Measurements from ENCODE around the gene UHRF1.

DNA sequence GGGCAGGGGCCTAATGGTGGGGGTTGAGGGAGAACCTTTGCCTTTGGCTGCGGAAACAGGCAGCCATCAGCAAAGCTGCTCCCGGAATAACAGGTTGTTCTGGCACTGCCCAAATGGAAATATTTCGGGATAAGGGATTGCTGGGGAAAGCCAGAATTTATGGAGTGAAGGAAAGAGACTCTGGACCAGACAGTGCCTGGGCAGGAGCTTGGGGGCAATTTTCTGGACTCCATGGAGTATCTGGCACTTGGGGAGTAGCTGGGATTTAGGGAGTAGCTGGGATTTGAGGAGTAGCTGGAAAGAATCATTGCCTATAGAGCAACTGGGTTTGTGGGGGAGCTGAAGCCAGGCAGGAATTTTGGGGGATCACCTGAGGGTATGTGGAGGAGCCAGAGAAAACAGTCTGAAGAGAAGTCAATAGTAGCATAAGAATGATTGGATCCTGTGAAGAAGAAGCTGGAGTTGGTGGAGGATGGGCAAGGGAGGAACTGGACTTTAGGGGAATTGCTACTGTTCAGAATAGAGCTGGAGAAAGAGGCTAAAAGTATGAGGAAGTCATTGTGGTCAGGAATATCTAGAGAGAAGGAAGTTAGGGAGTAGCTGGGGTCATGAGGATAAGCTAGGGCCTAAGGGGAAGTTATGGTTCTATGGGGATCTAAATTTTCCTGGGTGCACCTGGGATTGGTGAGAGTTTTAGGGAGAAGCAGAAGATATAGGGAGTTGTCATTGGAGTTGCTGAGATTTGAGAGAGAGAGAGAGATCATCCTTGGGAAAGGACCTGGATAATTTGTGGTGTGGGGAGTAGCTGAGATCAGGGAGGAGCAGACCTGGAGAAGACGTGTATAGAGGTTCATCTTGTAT lies 14.8 kb downstream of the FSD1 start:
- RRBS, 2 experiments = no CpG with 5 or more reads among the region's 4 CpGs

DNA sequence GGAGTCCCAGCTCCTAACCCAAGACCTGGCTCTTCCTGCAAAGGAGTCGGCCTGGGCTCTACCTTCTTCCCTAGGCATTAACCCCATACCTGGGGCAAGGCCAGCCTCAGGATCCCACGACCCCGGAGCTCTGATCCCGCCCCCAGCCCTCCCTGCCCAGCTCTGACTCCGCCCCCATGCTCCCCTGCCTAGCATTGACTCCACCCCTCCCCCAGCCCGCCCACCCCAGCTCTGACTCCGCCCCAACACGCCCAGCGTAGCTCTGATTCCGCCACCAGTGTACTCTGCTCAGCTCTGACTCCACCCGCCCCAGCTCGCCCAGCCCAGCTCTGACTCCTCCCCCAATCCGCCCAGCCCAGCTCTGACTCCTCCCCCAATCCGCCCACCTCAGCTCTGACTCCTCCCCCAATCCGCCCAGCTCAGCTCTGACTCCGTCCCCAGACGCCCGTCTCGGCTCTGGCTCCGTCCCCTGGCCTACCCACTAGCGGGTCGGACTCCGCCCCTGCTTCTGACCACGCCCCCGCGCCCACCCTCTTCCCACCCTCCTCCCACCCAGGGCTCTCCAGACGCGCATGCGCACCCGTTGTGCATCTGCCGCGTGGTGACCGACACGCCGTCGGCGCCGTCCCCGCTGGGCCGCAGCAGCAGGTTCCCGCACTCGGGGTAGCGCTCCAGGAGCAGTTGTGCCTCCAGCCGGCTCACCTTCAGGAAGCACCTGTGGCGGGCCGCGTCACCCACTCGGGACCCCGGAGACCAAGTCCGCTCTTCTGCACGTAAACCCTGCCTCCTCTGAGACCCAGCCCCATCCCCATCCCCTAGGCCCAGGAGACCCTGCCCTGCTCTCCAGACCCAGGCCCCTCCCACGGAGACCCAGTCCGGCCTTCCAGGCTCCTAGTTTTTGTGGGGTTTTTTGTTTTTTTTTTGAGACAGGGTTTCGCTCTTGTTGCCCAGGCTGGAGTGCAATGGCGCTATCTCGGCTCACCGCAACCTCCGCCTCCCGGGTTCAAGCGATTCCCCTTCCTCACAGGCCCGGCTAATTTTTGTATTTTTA lies 10.2 kb downstream of the STAP2 start:
- RRBS, 2 experiments = under 1 to 1% methylated on average over 6 to 7 of the region's 61 CpGs

- RRBS, 2 experiments = no CpG with 5 or more reads among the region's 36 CpGs
Measured at GRCh38 chr19:4358861-4360149, 15.9 kb downstream of the MPND start.

- RRBS, 2 experiments = no CpG with 5 or more reads among the region's 25 CpGs
Measured at GRCh38 chr19:4369888-4370356, 26.6 kb downstream of the MPND start.

DNA sequence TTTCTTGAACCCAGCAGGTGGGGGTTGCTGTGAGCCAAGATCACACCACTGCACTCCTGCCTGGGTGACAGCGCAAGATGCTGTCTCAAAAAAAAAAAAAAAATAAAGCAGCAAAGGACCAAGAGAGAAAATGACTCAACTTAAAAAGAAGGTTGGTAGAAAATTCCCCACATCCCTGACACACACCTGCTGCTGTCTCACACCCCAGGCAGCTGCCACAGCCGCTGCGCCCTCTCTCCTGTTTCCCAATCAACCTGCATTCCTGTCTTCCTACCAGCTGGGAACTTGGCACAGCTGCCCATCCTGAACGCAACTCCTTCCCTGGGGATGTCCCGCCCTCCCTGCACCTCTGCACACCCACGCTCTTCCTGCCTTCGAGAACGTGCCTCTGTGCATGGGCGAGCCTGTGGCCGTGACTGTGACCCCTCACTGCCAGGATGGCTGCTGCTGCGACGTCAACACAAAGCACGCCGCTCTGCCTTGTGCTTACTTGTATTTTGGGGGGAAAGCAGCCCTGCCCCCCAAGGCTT lies 20.9 kb downstream of the SH3GL1 start:
- RRBS, 2 experiments = no CpG with 5 or more reads among the region's 14 CpGs

DNA sequence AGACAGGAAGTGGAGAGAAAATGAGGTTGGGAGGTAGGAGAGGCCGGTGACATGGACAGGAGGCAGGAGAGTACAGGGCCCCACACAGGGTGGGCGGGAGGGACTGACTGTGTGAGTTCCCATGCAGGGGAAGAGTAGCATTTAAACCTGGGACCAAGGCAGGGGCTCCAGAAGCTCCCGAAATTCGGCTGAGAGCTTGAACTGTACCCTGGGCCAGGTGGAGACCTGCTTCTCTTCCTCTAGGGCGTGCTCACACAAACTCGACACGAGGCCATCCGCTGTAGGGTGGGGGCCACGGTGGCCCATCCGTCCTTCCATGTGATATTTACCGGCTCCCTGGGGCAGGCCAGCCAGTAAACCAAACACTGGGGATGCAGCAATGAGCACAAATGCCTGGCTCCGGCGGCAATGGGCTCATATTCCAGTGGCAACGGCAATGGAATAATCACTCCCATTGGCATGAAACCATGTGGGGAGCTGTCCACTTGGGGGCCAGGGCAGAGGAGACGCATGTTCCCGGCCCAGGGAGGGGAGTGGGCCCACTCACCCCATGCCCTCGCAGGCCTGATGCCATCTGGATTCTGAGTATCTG lies 10.9 kb downstream of the SH3GL1 start:
- RRBS, 2 experiments = 96% methylated on average over 2 to 3 of the region's 17 CpGs

GRCh38 chr19:4403204-4403828 lies 876 bp downstream of the CHAF1A start:
- RRBS, 2 experiments = no CpG with 5 or more reads among the region's 22 CpGs

- RRBS, 2 experiments = 96 to 98% methylated on average over 2 of the region's 25 CpGs
Measured at GRCh38 chr19:4445248-4445763, 12.3 kb downstream of the UBXN6 start.

DNA sequence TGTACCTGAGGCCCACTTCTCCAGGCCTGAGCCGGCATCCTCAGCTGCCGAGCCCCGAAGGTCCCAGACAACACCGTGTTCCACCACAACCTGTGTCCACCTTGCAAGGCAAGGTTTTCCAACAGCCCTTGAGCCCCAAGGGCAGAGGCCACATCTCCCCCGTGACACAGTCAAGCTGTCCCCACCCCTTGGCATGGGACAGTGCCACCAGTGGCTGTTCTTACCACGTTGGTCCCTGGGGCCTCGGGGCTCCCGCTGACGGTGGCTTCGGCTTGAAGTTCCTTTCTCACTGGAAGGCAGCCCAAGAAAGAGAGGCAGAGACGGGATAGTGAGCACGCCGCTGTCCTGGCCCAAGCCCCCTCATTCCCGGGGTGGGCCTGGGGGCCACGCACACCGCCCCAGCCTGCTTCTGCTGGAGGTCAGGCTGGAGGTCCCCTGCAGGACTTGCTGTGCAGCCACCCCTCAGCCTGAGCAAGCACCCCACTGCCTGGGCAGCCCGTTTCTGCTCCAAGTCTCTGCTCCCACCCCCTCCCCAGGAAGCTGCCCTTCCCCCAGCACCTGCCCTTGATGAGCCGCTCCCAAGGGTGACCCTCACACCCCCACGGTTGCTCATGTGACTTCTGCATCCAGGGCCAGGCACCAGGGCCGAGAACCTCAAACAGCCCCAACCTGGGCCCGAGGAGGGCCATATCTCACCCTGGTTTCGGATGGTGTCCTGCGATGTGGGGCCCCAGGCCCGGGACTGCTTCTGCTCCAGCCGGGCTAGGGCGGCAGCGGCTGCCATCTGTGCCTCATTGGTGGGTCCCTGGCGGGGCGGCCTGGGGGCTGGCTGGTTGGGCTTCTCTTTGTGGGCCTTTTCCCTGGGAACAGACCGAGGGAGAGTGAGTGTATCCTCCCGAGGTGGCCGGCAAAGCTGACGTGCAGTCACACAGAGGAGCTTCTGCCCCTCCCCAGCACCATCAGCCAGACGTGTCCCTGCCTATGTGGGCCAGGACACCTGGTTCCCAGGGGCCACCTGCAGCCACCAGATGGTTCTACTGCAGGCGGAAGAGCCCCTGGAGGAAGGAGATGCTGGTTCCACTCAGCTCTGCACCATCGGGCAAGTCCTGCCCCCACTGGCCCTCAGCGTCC lies 4.0 kb downstream of the UBXN6 start:
- RRBS, 2 experiments = 100% methylated on average over 1 of the region's 37 CpGs; no CpG with 5 or more reads in 1 of the 2 experiments

- RRBS, 2 experiments = no CpG with 5 or more reads among the region's 13 CpGs
Measured at GRCh38 chr19:4547058-4547716, 7.4 kb upstream of the LRG1 start.

DNA sequence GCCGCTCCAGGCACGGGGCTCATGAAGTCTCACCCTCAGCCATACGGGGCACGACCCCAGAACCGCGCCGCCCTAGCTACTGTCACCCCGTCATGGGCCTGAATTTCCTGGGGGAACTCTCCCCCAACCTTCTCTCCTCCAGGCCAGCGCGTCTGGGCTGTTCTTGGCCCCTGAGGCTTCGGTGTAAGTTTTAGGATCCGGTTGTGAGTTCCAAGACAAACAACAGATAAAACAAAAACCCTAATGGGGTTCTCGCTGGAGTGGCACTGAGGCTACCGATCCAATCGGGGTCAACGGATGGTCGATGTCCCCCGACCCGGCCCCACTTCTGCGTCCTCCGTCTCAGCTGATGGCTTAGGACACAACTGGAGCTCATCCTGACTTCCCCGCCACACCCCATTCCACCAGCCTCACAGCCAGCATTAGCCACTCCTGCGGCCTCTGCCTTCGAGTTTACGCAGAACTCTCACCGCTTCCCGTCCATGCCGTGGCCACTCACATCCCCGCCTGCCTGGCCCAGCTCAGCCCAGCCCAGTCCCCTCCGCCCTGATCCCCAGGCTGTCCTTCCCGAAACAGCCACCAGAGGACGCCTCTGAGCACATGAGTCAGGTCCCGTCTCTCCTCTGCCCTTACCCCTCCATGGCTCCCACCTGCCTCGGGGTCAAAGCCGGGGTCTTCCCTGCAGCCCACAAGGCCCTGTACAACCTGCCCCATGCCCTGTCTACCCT lies 7.8 kb upstream of the SEMA6B start:
- RRBS, 2 experiments = 92% methylated on average over 5 of the region's 35 CpGs; no CpG with 5 or more reads in 1 of the 2 experiments

- RRBS, 2 experiments = 92 to 96% methylated on average over 10 of the region's 29 CpGs
Measured at GRCh38 chr19:4606843-4607395, 32.4 kb upstream of the TNFAIP8L1 start.

DNA sequence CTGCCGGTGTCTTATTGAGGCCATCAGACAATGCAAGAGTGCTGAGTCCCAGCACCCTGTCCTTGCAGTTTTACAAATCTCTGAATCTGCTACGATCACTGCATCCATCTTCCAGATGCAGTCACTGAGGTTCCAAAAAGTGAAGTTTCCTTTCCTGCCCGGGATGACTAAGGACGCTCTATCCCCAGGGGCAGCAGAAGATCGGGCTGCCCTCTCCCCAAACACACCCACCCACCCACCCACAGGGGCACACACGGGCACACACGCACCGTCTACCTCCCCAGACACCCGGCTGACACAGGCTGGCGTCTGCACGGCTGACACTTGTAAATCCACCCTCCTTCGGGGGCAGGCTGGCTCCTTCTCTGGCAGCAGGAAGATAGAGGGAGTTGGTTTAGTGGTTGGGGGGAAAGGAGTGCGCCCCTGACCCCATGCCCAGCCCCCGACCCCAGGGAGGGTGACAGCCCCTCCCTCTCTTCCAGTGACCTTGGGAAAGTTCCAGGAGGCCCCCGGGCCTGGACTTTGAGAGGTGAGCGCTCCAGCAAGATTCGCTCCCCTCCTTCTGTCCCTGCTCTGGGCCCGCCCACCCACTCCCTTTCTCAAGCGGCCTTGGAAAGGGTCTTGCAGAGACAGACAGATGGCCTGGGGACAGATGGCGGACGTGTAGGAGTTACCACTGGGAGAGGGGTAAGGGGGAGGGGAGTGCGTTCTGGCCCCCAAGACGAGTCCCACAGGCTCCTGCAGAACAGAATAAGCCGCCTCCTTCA lies 3.9 kb upstream of the TNFAIP8L1 start:
- RRBS, 2 experiments = no CpG with 5 or more reads among the region's 24 CpGs

DNA sequence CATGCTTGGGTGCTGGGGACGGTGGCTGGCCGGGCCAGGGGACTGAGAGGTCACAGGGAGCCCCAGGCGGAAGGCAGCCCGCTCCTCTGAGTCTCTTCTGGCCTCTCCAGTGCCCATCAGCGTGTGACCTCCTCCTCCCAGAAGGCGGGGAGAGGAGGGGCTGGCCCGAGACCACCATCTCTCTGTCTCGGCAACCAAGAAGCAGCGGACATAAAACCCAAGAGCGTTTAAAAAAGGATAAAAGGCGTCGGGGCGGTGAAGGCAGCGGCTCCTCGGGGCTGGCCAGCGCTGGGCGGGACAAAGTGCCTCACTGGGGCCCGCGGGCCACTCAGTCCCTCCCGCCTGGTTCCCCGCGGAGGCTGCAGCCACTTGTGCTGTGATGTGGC lies 6.0 kb upstream of the MYDGF start:
- RRBS, 2 experiments = 85% methylated on average over 2 of the region's 22 CpGs; no CpG with 5 or more reads in 1 of the 2 experiments

- RRBS, 2 experiments = 95% methylated on average over 6 to 8 of the region's 28 CpGs
Measured at GRCh38 chr19:4693938-4694923, 24.1 kb upstream of the MYDGF start.

DNA sequence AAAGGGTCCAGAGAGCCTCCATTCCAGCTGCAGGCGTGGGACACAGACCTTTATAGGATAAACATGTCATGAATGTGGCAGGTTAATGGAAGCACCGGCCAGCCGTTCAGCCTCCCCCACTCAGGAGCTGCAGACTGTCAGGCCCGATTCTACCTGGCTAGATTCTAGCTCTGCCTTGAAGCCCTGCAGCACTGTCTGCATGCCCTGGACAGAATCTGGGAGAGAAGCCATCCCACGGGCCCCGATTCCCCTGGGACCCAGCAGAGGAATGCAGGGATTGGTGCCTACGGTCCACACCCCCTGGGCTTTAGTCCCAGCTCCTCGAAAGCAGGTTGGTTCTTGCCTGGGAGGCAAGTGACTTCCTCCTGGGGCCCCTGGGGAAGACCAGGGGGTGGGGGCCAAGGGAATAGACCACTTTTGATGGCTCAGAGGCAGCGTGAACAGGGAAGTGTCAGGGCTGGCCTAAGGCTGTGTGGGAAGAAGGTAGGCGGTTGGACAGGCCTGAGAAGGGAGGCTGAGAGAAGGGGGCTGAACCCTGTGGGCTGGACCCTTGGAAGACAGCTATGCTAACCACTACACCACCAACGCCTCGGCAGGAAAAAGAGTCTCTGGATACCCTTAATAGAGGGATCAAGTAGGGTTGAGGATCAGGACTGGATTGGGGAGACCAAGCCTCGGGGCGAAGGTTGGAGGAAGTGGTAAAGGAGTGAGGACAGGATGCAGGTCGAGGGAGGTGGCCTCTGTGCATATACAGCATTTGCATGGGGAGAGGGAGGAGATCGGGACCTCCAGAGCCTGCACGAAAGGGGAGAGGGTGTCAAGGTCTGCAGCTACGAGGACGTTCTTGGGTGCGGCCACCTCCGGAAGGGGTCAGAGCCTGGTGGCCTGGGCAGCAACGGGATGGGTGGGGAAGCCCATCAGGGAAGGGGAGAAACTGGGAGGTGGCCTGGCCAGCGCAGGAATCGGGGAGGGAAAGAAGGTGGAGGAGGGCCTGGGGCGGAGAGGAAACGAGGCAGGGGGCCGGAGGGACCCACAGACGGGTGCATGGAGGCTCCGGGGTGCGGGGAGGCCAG lies 802 bp downstream of the DPP9 start:
- RRBS, 2 experiments = 3 to 4% methylated on average over 2 of the region's 30 CpGs

- RRBS, 2 experiments = no CpG with 5 or more reads among the region's 3 CpGs
Measured at GRCh38 chr19:4837554-4837962, 6.0 kb upstream of the TICAM1 start.

GRCh38 chr19:4908369-4909646 lies at the start of gene UHRF1:
Gene UHRF1, plus strand, starts transcription at chr19:4909501.
- RRBS, 2 experiments = under 1 to 1% methylated on average over 15 to 19 of the region's 77 CpGs

- RRBS, 2 experiments = no CpG with 5 or more reads among the region's 11 CpGs
Measured at GRCh38 chr19:4927423-4927913, 18.2 kb downstream of the UHRF1 start.

DNA sequence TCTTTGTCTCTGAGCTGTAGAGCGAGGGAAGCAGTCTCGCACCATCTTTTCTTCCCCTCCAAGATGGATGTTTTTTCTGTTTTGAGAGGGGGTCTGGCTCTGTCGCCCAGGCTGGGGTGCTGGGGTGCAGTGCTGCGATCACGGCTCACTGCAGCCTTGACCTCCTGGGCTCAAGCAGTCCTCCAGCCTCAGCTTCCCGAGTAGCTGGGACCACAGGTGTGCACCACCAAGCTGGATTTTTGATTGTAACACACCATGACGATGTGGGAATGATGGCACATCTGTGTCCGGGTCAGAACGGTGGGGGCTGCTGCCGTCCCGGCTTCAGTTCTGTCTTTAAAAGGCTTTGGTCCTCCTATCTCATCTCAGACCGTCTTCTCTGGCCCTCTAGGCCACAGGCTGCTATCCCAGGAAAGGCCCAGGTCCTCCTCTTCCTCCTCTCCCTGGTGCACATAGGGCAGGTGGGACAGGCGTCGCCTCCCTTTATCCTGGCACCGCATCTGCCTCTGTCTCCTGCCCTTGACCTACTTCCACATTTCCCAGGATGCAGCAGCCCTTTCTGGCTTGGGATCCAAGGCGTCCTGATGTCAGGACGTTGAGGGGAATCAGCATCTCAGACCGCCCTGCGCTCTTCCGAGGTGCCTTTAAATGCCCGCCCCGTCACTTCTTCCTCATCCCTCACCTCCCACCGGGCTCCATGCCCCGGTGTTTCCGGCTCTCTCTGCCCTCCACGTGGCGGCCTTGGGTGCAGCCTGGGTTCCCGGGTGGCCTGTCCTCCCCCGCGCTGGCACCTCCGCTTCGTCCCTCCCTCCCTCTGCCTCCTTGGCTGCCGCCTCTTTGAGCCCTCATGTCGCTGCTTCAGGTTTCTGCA lies 66.1 kb downstream of the KDM4B start:
- RRBS, 2 experiments = 96% methylated on average over 4 of the region's 34 CpGs